Transverse colon (tissue), 4 donors: ENCODE results near the gene MC2R.

- PRO-cap, result no peak
- RAMPAGE, long total RNA, 4 experiments, result no peak in any of the 4 experiments
Measured at GRCh38 chr18:13614566-13615308, 111.6 kb downstream of the FAM210A start.

DNA sequence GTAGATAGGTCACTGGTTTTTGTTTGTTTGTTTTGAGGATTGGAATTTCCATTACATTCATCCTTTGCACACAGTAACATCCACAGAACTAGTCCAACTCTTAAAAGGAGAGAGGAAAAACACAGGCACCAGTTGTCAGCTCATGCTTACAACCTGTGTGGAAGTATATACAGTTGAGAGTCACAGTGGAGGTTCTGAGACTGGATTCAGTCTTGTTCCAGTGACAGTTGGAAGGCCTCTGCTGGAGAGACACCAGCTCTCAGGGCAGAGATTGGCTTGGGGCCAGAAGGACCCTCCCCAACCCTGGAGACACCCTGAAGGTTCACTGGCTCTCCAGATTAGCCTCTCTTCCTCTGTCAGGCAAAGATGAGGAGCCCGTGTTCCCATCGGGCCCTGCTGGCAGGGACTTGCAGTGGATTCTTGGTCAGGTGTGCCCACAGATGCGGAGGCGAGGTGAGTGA, 78.7 kb downstream of the FAM210A start:
- PRO-cap, result no peak
- RAMPAGE, long total RNA, 4 experiments, result start-site peak on the plus strand in 2 of 4 experiments, centred at positions 250 to 272 of the sequence, 9 to 19 reads per replicate

GRCh38 chr18:13731431-13732005, 5.0 kb downstream of the RNMT start:
- PRO-cap, result no peak
- RAMPAGE, long total RNA, 4 experiments, result start-site peak on the plus strand in 1 of 4 experiments, at chr18:13731735-13731893 at its widest, 18 reads per replicate

GRCh38 chr18:13915466-13915955, at the start of gene MC2R:
Gene MC2R, minus strand, starts transcription at chr18:13915536.
- PRO-cap, result no peak
- RAMPAGE, long total RNA, 4 experiments, result no peak in any of the 4 experiments

GRCh38 chr18:14450078-14450690, 93.2 kb downstream of the POTEC start:
- PRO-cap, result no peak
- RAMPAGE, long total RNA, 4 experiments, result no peak in any of the 4 experiments

- PRO-cap, result no peak
- RAMPAGE, long total RNA, 4 experiments, result no peak in any of the 4 experiments
Measured at GRCh38 chr18:15010272-15010609, 262.3 kb downstream of the ANKRD30B start.

- PRO-cap, result no peak
- RAMPAGE, long total RNA, 4 experiments, result no peak in any of the 4 experiments
Measured at GRCh38 chr18:20976881-20977589, 134.6 kb downstream of the ROCK1 start.

GRCh38 chr18:20979694-20980280, 131.8 kb downstream of the ROCK1 start:
- PRO-cap, result no peak
- RAMPAGE, long total RNA, 4 experiments, result start-site peak on the minus strand in 1 of 4 experiments, at chr18:20979915-20979988 at its widest, 17 reads per replicate

DNA sequence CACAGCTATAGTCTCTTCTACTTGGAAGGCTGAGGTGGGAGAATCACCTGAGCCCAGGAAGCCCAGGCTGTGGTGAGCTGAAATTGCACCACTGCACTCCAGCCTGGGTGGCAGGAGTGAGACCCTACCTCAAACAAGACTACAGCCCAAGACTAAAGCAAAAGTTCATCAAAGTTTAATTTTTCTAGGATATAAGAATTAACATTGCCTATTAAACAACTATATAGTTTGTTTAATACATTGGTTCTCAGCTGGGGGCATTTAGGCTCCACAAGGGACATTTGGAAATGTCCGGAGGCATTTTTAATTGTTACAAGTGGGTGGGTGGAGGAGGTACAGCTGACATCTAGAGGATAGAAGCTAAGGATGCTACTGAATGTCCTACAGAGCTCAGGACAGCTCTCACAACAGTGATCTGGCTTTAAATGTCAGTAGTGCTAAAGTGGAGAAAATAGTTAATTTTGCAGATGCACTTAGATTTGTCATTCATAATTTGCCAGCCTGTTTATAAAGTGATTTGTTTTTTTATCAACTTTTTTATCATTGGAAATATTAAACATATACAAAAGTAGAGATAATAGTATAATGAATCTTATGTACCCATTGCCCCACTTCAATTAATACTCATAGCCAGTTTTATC, 66.8 kb downstream of the MIB1 start:
- PRO-cap, result no peak
- RAMPAGE, long total RNA, 4 experiments, result no peak in any of the 4 experiments

- PRO-cap, result no peak
- RAMPAGE, long total RNA, 4 experiments, result no peak in any of the 4 experiments
Measured at GRCh38 chr18:21833936-21834348, 93.3 kb downstream of the MIB1 start.

DNA sequence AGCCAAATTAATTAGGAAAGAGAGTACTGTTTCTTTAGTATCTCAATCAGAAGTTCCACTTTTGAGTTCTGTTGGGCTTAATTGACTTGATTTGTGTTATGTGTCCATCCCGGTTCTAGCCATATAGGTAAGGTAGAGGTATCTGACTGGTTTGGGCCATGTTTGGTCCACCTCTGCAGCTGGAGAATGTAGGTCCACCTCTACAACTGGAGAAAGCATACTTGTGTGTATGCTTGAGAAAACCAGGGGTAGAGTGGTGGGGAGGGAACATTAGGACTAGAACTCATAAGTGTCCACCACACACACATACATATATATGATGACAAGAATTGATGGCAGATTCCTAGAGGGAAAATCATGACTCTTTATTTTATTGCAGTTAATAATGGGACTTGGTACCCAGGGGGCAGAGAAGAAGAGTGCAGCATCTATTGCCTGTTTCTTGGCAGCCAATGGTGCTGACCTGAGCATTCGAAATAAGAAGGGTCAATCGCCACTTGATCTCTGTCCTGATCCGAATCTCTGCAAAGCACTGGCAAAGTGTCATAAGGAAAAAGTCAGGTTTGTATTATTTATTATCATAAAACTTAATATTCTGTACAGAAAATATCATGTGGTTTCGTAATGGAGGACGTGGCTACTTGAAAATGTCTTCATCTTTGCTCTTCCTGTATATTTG, 106.1 kb downstream of the MIB1 start:
- PRO-cap, result no peak
- RAMPAGE, long total RNA, 4 experiments, result no peak in any of the 4 experiments

DNA sequence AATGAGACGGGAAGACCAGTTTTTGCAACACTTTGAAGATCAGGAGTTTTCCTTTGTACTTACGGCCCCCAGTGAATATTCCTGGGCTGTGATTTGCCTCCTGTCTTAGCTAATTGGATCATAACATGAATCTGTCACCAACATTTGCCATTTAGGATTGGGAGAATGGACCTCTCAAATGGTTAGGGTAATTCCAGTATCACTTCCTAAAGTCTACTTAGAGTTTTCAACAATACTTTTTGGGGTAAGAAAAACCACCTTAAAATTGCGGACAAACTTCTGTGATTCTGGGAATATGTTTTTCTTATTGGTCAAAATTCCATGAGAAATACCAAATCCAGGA, 136.7 kb upstream of the GATA6 start:
- PRO-cap, result no peak
- RAMPAGE, long total RNA, 4 experiments, result no peak in any of the 4 experiments

GRCh38 chr18:22060626-22061015, 108.8 kb upstream of the GATA6 start:
- PRO-cap, result no peak
- RAMPAGE, long total RNA, 4 experiments, result no peak in any of the 4 experiments

DNA sequence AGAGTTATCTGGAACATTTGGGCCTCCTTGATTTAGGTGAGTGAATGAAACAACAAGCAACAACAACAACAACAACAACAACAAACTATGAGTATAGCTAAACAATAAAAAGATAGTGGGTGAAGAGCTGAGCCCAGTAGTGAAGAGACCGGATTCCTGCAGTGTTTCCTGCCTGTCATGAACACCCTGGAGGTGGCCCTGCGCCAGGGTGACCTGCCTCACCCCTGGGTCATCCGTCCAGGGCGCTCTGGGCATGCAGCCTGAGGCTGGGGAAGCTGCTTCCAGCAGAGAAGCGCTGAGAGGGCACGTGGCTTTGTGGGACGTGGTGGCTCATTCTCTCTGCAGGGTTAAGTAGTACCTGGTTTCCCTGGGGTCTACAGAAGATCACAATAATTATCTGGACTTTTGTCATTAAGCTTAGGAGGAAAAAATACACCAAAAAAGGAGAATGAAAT, 56.0 kb upstream of the GATA6 start:
- PRO-cap, result no peak
- RAMPAGE, long total RNA, 4 experiments, result no peak in any of the 4 experiments

DNA sequence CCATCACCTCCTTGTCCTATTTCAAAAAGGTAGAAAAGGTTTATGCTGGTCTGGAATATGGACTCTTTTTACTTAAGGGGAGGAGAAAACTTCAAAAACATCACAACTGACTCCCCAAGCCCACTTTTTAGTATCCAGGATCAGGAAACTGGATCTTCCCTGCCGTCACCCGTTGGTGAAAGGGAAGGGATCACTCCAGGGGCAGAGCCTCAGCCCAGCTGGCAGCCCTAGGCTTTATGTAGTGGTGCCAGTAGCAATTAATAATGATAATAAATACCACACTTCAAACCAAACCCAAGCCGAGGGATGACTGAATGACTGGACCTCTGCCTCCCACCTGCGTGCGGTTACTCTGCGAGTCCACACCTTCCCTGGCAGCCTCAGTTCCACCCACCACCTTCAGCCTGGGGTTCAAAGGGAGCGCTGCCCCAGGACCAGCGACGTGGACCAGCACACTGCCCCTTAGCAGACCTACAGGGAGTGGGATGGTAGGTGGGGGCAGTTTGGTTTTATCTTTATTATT, 4.9 kb upstream of the GATA6 start:
- PRO-cap, result no peak
- RAMPAGE, long total RNA, 4 experiments, result start-site peak on the plus strand in 1 of 4 experiments, centred at position 380 of the sequence, 5 reads per replicate

DNA sequence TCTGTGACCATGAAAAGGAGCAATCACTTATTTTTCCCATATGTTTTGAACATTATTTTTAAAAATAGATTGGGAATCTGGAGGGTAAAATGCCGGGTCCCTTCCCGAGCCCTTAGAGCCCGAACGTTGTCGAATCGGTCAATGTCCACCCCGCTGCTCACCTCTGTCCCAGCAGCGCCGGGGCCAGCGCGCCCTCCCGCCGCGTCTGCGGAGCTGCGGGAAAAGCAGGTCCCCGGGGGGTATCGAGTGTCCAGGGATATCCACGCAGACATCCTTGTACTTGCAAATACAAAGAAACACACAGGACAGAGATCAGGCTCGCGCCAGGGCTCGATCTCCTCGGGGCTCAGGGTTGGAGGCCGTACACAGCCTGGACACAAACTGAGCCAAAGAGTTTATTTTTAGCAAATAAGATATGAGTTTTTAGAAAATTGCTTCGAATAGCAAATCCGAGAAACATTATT, 2.3 kb upstream of the GATA6 start:
- PRO-cap, result unidirectional peak, plus-strand start at position 171 of the sequence; bidirectional peak, plus-strand start outside the sequence, minus-strand start at position 354 of the sequence
- RAMPAGE, long total RNA, 4 experiments, result no peak in any of the 4 experiments

- PRO-cap, result bidirectional peak, plus-strand start at chr18:22167630, minus-strand start at chr18:22167383; bidirectional peak, plus-strand start at chr18:22168048, minus-strand start at chr18:22167766
- RAMPAGE, long total RNA, 4 experiments, result start-site peak on the minus strand in 2 of 4 experiments, at chr18:22167670-22167891 at its widest, 10 to 11 reads per replicate
Measured at GRCh38 chr18:22167494-22168230, 1.7 kb upstream of the GATA6 start.

- PRO-cap, result bidirectional peak, plus-strand start at chr18:22169128, minus-strand start at chr18:22169067
- RAMPAGE, long total RNA, 4 experiments, result no peak in any of the 4 experiments
Measured at GRCh38 chr18:22168971-22169181, 513 bp upstream of the GATA6 start.

- PRO-cap, result unidirectional peak, minus-strand start at chr18:22179318
- RAMPAGE, long total RNA, 4 experiments, result no peak in any of the 4 experiments
Measured at GRCh38 chr18:22178915-22179762, 9.8 kb downstream of the GATA6 start.

GRCh38 chr18:22204859-22205640, 35.7 kb downstream of the GATA6 start:
- PRO-cap, result no peak
- RAMPAGE, long total RNA, 4 experiments, result no peak in any of the 4 experiments